ENCODE measurements around a stretch of chr5.

DNA sequence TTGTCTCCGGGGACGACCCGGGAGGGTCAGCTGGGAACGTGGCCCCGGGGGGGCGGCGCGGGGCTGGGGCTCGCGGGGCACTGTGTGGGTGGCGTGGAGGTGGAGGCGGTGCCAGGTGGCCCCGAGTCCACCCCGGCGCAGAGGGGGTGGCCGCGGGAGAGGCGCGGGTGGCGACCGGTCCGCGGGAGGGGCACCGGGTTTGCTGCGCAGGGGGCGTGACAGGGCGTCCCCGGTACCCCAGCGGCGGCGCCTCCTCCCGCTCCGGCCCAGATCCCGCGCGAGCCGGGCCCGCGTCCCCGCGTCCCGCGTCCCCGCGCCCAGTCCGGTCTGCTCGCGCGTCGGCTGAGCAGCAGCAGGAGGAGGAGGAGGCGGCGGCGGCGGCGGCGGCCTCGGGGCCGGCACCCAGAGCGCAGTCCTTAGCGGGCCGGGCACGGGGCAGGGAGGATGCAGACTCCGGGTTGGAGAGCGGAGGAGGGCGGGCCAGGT lies 1.4 kb downstream of the TRIO start:
- RRBS, result 2% methylated on average over 38 of the region's 65 CpGs

GRCh38 chr5:14154969-14155505 lies 11.9 kb downstream of the TRIO start:
- RRBS, result no CpG with 5 or more reads among the region's 2 CpGs

GRCh38 chr5:14156396-14157496 lies 13.6 kb downstream of the TRIO start:
- RRBS, result no CpG with 5 or more reads among the region's 12 CpGs

- RRBS, result no CpG with 5 or more reads among the region's 7 CpGs
These were observed 42.3 kb downstream of the TRIO start for GRCh38 chr5:14185245-14186080.

DNA sequence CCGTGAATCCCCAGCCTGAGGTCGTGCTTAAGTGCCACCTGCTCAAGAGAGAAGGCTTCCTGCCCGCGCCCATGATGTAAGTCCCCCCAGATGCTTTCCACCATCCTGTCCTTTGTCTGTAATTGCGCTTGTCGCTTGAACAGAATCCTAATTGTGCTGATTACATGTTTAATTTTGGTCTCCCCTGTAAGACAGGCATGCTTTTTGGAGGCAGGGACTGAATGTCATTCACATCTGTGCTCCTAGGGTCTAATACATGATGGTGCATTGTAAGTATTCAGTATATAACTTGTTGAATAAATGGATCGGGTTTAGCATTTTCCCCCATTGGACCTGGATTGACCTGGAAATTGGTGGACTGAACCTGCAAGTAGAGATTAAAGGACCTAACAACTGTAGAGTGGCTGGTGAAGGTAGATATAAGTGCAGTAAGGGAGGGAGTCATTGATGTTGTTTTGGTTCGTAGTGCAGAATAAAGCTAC lies 57.2 kb downstream of the TRIO start:
- RRBS, result no CpG with 5 or more reads among the region's 8 CpGs

GRCh38 chr5:14440120-14440496 lies 141.5 kb upstream of the OTULINL start:
- RRBS, result no CpG with 5 or more reads among the region's 8 CpGs

DNA sequence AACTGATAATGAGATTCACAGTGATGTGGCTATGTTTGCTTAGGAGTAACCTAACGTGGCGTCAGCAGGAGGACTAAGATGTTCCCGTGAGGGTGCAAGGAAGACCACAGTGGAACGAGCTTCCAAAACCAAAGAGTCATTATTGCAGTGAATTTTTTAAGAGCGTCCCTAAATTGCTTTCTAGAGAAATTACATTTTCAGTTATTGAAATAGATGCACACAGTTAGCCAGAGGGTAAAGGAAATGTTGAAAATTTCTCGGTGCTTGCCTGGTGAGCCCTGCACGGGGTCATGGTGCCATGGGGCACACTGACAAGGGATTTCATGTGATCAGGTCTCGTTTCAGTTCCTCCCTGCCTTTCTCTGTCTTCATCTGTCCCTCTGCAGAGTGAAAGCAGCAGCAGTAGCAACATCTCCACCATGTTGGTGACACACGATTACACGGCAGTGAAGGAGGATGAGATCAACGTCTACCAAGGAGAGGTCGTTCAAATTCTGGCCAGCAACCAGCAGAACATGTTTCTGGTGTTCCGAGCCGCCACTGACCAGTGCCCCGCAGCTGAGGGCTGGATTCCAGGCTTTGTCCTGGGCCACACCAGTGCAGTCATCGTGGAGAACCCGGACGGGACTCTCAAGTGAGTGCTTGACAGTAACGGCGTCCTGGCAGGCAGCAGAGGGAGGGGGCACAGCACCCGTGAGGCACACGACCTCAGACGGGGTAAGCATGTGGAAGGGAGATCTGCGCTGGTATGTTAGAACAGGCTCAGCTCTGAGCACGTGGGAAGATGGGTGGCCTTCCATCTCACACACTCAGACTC lies 89.2 kb upstream of the OTULINL start:
- RRBS, result no CpG with 5 or more reads among the region's 25 CpGs

- RRBS, result no CpG with 5 or more reads among the region's 7 CpGs
These were observed 46.9 kb upstream of the OTULINL start for GRCh38 chr5:14534672-14535073.

DNA sequence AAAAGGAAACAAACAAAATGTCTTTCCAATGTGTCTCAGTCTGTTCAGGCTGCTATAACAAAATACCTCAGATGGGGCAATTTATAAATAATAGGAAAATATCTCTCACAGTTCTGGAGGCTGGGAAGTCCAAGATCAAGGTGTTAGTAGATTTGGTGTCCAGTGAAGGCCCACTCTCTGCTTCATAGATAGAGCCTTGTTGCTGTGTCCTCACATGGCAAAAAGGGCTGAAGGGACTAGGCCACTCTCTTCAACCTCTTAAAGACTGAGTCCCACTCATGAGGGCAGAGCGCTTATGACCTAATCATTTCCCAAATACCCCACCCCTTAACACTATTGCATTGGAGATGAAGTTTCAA lies 8.9 kb upstream of the OTULINL start:
- RRBS, result no CpG with 5 or more reads among the region's 1 CpG

DNA sequence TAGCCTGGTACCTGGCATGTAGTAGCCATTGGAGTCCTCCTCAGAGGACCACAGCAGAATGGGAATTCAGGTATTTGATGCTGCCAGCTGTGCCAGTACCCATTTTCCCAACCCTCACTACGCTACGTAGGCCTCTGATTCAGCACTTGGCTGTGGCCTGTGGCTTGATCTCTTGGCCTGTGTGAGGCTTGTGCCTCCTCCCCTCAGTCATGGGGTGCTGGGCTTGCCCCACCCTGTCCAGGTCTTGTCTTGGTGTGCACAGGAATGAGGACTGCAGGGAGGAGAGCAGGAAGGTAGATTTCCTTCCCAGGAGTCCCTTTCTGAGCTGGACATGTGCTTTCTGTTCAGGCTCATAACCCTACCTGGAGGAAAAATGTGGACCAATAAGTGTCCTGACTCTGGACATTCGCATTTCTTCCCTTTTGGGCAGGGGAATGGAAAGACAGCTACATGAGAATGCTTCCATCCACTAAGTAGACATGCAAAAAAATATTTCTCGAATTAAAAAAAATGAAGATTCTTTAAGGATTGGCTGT lies 11.9 kb downstream of the OTULIN start:
- RRBS, result no CpG with 5 or more reads among the region's 4 CpGs

- RRBS, result no CpG with 5 or more reads among the region's 10 CpGs
These were observed 41.5 kb downstream of the ANKH start for GRCh38 chr5:14830088-14830501.

- RRBS, result no CpG with 5 or more reads among the region's 10 CpGs
These were observed 74.5 kb upstream of the FBXL7 start for GRCh38 chr5:15425431-15425936.

- RRBS, result no CpG with 5 or more reads among the region's 1 CpG
These were observed 245.7 kb downstream of the FBXL7 start for GRCh38 chr5:15745691-15746093.

- RRBS, result no CpG with 5 or more reads among the region's 11 CpGs
These were observed 257.9 kb downstream of the FBXL7 start for GRCh38 chr5:15757516-15758602.

- RRBS, result no CpG with 5 or more reads among the region's 8 CpGs
These were observed 283.1 kb downstream of the FBXL7 start for GRCh38 chr5:15782956-15783690.

DNA sequence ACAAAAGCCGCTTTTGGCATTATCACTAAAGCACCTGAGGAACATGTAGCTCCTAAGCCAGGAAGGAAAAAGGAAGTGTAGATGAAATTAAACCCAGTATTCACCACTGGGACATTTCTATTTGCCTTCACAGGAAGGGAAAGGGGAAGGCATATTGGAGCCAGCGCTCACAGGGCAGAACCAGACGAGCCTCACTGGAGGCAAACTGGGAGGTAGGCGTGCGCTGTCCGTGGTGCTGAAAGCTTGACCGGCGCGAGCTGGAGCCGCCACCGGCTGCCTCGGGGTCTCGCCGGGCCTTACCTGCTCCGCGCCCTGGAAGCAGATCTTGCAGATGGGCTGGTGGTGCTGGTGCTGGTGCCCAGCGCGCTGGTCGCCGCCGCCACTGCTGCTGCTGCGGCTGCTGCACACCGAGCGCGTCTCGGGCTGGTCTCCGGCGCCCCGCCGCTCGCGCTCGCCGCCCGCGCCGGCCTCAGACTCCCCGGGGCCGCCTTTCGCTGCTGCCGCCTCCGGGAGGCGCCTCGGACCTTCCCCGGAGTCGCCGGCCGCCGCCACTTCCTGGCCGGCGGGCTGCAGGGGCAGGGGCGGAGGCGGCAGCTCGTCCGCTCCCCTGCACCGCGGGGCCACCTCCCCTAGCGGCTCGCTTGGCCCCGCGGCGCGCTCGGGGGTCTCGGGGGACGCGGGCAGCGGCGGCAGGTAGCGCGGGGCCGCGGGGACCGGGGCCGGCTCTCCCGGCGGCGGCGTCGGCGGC lies 678 bp downstream of the MARCHF11 start:
- RRBS, result no CpG with 5 or more reads among the region's 81 CpGs

DNA sequence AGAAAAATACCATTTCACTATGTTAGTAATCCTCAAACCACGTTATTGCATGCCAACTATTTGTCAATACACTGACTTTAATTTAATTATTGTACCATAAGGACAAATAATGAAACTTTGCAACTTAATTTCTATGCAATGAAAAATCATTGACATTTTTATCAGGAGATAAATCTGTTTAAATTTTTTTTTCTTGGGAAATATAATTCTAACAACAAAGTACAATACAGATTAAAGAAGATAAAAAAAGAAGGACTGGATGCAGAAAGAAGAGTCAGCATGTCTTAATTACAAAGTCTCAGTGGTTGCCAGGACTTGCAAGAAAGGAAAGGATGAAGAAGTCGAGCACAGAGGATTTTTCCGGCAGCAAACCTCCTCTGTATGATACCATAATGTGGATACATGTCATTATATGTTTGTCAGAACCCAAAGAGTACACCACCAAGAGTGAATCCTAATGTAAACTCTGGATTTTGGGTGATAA lies 64.7 kb upstream of the MARCHF11 start:
- RRBS, result no CpG with 5 or more reads among the region's 3 CpGs

DNA sequence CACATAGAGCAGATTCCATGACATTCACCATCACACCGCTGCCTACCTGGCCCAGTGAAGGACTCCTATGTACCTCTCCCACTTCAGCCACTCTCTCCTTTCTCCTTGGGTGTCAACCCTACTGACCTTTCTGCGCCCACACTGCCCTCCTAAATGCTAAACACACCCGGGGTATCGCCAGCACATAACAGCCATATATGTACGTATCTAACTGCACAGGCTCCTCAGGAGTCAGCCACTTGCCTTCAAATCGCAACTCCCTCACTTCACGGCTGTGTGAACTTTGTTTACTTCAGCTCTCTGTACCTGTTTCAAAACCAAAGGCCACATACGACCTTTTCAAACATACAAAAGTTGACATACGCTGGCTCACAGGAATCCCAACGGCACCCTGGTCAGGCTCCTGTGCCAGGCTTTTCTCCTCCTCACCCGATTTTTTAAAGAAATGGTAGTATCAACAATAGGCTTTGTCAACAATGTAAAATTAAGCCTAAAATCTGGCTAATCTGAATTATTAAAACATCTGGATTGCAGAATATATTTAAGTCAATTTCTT lies 38.9 kb upstream of the ZNF622 start:
- RRBS, result no CpG with 5 or more reads among the region's 11 CpGs

DNA sequence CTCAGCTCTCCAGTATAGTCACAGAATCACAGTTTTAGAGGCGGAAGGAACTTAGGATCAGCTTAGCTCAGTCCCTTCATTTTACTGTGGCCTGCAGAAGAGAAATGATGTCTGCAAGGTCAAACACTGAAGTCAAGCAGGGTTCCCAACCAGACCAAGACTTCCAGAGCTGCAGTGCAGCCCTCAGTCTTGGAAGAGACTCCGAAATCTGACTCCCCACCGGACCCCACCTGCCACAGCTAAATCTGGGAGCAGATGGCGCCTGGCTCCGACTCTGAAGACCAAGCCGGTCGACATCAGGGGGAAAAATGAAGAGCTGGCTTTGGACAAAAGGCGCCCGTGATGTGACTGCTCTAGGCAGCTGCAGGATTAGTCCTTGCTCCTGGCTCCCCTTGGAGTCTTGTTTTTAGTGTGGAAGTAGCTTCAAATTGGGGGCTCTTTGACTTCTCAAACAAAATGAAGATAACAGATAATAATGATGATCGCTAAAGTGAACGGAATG lies 72.4 kb upstream of the ZNF622 start:
- RRBS, result 75% methylated on average over 4 of the region's 11 CpGs

GRCh38 chr5:16577435-16578138 lies 39.2 kb downstream of the RETREG1 start:
- RRBS, result no CpG with 5 or more reads among the region's 19 CpGs